SEM (cell line): ENCODE measurements around a stretch of chr2.

DNA sequence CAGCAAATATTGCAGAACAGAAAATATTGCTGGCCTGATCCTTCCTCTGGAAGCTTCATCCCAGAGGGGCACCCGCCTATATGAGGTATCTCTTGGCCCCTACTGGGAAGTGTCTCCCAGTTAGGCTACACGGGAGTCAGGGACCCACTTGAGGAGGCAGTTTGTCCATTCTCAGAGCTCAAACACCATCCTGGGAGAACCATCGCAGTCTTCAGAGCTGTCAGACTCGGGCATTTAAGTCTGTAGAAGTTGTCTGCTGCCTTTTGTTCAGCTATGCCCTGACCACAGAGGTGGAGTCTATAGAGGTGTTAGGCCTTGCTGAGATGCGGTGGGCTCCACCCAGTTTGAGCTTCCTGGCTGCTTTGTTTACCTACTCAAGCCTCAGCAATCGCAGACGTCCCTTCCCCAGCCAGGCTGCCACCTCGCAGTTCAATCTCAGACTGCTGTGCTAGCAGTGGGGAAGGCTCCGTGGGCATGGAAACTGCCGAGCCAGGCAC is 71.9 kb downstream of the CDC42EP3 start:
- PRO-cap, result no peak

DNA sequence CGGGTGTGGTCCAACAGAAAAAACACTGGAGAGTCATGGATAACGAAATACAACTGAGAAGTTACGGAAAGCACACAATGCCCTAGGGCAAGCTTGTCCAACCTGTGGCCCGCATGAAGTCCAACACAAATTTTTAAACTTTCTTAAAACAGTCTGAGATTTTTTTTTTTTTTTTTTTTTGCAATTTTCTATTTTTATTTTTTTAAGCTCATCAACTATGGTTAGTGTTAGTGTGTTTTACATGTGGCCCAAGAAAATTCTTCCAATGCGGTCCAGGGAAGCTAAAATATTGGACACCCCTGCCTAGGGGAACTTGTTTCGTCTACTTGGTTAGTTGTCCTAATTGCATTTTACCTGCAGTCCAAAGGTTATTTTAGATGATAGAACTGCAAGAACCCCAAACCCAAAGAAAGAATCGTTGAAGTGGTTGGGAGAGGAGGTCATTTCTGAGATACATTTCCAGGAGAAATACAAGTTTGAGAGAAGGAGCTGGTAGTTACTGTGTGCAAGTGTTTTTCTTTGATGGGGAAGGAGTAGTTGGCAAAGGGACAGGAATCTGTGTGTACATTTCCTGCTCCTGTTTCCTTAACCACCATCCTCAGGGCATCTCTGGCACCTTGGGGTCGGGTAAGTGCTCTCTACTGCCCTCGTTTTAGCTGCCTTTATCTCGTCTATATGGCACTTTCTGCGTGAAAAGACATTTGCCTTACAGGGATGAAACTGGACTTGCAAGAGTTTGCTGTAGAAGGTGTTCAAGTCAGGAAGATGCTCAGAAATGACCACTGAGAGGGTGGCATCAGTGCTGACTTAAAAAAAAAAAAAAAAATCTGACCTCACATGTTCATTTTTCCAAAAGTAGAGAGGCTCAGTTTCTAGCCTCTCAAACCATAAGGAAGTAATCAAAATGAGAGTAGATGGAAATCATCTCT is 27.4 kb downstream of the CDC42EP3 start:
- PRO-cap, result no peak

- PRO-cap, result no peak
Observed at GRCh38 chr2:37758083-37758283, 86.5 kb upstream of the CDC42EP3 start.

DNA sequence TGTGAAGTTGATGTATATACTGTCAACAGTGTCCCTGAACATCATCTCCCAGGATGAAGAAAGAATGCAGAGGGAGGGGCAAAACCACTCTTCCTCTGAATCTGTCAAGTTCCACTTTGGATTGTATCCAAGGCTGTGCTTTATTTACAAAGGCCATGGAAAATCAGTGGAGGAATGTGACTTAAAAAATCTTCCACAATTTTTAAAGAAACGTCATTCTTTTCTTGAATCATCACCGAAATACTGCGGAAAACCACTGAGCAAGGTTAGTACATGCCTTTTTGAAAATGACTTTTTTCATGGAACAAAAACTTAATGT is 4.4 kb upstream of the RMDN2 start:
- PRO-cap, result no peak

GRCh38 chr2:38097866-38098917 is 22.2 kb upstream of the CYP1B1 start:
- PRO-cap, result no peak

- PRO-cap, result no peak
Observed at GRCh38 chr2:38146147-38147361, 70.6 kb upstream of the CYP1B1 start.

DNA sequence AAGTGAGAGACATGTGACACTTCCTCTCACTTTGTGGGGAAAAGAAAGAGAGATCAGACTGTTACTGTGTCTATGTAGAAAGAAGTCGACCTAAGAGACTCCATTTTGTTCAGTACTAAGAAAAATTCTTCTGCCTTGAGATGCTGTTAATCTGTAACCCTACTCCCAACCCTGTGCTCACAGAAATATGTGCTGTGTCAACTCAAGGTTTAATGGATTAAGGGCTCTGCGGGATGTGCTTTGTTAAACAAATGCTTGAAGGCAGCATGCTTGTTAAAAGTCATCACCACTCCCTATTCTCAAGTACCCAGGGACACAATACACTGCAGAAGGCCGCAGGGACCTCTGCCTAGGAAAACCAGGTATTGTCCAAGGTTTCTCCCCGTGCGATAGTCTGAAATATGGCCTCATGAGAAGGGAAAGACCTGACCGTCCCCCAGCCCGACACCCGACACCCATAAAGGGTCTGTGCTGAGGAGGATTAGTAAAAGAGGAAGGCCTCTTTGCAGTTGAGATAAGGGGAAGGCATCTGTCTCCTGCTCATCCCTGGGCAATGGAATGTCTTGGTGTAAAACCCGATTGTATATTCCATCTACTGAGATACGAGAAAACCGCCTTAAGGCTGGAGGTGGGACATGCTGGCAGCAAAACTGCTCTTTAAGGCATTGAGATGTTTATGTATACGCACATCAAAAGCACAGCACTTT is 99.2 kb downstream of the ATL2 start:
- PRO-cap, result no peak

GRCh38 chr2:38376008-38376534 is 1.0 kb downstream of the ATL2 start:
- PRO-cap, result unidirectional peak, plus-strand start at chr2:38376278

DNA sequence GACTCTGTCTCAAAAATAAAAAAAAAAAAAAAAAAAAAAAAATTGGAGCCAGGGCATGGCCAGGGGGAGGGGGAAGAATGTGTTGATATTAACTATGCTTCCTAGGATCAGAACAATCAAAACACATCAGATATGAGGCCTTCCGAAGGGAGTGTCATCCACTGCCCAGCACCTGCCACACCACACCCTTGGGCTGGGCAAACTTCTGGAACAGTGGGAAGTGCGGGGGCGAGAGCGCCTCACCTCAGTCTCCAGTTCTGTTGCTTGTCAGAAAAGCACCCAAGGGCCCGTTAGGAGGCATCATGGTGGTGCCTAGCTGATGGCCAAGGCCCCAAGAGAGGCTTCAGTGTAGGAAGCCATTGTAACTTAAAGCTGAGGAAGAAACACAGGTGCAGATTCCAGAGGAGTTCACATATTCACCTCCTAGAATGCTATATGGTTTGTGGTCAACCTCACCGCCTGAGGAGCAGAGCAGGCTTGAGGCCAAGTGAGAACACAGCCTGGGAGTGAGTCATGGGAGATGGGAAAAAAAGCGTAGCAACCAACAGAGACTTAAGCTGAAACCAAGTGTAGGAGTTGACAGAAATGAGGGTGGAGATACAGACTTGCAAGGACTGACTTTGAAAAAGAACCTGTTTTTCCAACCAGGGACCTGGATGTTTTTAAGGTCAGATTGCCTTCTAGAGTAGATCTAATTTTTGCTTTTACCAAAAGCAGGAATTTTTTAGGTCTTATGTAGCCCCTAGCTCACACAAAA is 85.1 kb upstream of the ATL2 start:
- PRO-cap, result no peak

GRCh38 chr2:38508193-38508673 is 94.5 kb downstream of the HNRNPLL start:
- PRO-cap, result no peak

- PRO-cap, result no peak
Observed at GRCh38 chr2:38527866-38528457, 74.8 kb downstream of the HNRNPLL start.

GRCh38 chr2:38604012-38604493 is 1.3 kb upstream of the HNRNPLL start:
- PRO-cap, result no peak

- PRO-cap, result unidirectional peak, plus-strand start at chr2:38665913
Observed at GRCh38 chr2:38665655-38666045, 264 bp upstream of the GALM start.

GRCh38 chr2:38740955-38742289 is 9.7 kb downstream of the SRSF7 start:
- PRO-cap, result no peak

DNA sequence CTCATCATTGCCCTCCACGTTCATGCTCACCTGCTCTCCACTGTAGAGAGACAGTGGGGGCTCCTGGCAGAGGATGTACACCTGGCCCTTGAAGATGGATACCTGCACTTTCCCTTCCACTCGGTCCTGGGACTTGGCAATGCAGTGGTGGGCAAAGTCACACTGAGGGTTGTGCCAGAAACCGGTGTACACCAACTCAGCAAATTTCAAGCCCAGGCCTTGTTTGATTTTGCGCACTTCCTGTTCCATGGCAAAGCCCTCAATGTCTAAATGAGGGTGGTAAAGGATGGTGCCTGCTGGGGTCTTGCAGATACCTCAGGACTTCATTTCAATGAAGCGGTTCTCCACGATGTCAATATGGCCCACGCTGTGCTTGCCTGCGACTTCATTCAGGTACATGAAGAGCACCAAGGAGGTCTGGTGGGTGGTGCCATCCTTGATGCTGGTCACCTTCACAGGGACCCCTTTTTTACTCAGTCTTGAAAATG is 32.6 kb downstream of the GEMIN6 start:
- PRO-cap, result no peak

- PRO-cap, result no peak
Observed at GRCh38 chr2:38996700-38997595, 107.3 kb downstream of the ARHGEF33 start.

DNA sequence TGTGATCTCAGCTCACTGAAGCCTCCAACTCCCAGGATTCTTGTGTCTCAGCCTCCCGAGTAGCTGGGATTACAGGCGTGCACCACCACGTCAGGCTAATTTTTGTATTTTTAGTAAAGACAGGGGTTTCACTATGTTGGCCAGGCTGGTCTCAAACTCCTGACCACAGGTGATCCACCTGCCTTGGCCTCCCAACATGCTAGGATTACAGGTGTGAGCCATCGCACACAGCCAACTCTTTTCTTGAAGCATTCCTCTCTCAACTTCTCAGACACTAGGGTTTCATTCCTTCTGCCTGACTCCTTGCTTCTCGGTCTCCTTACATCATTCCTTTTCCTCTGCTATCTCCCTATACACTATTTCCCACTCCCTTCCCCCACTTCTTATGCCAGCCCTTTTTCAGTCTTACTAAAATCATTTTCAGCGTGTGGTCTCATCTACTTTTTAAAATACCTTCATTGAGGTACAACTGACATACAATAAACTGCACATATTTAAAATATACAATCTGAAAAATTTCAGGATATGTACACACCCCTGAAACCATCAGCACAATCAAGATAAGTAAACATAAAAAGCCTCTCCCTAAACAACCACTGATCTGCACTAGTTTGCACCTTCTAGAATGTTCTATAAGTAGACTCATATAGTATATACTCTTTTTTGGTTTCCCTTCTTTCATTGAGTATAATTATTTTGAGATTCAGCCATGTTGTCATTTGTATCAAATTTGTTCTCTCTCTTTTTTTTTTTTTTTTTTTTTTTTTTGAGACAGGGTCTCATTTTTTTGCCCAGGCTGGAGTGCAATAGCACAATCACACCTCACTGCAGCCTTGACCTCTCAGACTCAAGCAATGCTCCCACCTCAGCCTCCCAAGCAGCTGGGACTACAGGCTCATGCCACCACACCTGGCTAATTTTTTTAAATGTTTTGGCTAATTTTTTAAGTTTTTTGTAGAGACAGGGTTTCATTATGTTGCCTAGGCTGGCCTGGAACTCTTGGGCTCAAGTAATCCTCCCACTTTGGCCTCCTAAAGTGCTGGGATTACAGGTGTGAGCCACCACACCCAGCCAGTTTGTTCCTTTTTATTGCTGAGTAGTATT is 5.8 kb downstream of the SOS1 start:
- PRO-cap, result no peak

DNA sequence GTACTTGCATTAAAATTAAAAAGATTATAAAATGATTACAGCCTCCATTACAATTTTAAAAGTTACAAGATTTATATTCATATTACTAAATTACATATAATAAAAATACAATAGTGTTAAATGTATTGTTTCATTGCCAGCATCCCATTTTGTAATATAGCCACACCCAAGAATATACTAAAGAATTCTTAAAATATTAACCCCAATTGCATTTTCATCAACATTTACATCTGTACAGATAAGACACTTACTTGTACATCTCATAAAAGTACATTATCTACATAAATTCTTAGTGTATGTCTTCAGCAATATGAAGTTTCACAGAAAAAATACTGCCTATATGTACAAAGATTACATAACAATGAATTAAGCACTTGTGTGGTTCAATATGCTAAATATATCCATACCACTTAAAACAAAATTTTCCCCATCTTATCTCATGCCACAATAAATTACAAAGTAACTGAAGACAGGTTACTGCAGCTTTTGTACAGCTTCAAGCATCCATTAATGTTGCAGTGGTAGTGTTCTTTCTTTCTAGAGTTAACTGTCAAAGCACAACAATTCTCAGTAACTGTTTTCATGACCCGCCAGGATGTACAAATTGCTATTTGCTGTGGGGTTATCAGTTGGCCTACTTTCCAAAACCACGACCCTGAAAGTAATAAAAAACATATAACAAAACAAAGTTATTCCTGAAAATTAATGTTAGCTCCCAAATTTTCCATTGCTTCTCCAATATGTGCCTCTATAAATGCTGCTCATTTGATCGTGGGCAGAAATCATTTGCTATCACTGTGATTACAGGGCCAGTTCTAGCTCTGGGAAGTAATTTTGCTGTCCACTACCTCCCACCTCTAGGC is 129.4 kb upstream of the SOS1 start:
- PRO-cap, result no peak

DNA sequence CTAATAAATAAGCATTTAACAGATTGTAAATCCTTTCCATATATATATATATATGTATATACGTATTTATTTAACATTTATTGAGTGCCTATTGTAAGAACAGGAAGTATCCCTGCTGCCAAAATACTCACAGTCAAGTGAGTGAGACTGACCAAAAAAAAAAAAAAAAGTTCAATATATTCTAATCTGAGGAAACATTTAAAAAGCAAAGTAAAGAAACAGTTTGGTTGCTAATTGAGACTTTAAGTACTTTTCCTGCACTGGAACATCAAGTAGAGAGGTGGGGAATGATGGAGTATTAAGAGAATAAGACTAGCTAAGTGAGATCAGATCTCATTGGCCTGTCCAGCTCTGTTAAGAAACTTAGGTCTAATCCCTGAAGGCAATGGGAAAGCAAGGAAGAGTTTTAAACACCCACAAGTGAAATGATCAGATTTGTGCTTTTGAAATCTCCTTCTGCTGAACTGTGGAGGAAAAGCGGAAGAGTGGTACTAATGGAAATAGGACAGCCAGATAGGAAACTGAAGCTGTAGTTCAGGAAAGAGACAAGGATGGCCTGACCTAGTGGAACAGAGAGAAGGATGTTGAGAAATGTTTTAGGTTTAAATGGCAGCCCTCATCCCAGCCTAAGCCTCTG is 27.8 kb upstream of the MAP4K3 start:
- PRO-cap, result no peak

- PRO-cap, result no peak
Observed at GRCh38 chr2:39516388-39517283, 79.6 kb upstream of the MAP4K3 start.